NB4 (cell line): ENCODE measurements around the gene TFAP2B.

- RRBS = no CpG with 5 or more reads among the region's 1 CpG
Observed at GRCh38 chr6:50091758-50092045, 42.0 kb upstream of the DEFB112 start.

GRCh38 chr6:50818300-50819007 lies at the start of gene TFAP2B:
Gene TFAP2B (plus strand): TSS chr6:50818871.
- RRBS = no CpG with 5 or more reads among the region's 9 CpGs

GRCh38 chr6:50842386-50842705 lies 23.7 kb downstream of the TFAP2B start:
- RRBS = no CpG with 5 or more reads among the region's 2 CpGs

DNA sequence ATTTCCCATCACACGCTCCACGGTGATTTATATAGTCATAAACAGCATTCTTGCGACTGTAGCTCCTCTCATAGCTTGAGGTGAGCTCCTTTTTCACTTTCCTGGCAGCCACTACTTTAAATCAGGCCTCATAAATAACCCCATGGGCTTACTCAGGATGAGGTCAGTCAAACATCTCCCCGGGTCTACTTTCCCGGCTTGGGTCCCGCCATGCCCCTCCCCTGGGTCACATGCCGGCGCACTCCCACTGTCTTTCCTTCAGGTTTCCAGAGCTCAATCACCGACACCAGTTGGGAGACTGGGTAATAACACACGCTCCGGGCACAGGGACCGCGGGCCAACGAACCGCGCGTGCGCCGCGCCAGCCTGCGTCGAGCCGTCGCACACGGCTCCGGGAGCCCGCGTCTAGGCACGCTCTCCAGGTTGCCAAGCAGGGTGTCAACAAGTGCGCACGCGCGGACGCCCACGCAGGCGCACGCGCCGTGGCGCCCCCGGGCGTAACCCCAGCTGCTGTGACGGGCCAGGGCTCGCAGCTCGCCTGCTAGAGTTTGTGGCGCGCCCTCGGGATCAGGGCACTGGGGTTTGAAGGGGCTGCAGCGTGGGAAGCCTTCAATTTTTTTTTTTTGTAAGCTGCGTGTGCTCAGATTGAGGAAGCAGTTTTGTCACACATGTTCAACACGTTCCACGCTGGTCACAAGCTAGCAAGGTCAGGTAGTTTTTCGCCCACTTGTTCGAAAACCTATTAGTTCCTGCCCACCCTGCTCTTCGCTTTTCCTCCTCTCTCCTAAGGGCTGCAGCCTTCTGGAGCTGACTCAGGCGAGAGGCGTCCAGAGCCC lies 31.7 kb downstream of the TFAP2B start:
- RRBS = 96% methylated on average over 21 of the region's 57 CpGs

DNA sequence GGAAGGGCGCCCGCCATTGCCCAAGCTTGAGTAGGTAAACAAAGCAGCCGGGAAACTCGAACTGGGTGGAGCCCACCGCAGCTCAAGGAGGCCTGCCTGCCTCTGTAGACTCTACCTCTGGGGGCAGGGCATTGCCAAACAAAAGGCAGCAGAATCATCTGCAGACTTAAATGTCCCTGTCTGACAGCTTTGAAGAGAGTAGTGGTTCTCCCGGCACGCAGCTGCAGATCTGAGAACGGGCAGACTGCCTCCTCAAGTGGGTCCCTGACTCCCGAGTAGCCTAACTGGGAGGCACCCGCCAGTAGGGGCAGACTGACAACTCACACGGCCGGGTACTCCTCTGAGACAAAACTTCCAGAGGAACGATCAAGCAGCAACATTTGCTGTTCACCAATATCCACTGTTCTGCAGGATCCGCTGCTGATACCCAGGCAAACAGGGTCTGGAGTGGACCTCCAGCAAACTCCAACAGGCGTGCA lies 406.1 kb downstream of the TFAP2B start:
- RRBS = no CpG with 5 or more reads among the region's 15 CpGs

DNA sequence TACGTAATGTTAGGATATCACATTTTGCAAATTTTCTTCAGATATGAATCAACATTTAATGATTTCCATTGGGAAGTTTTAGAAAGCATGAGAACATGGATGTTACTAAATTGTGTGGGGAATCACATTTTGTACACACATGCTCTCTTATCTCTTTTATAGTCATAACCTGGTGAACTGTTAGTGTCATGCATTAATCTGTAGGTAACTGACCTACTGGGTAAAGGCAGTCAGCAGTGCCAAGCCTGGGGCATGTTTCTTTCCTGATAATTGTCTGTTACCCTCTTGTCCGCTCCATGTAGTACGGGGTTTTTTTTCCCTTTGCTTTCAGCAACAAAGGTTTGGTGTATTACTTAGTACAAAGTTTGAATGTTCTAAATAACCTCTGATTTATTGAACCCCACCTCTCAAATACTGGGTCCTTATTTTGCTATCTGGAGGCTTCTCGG lies 498.9 kb downstream of the TFAP2B start:
- RRBS = no CpG with 5 or more reads among the region's 4 CpGs

DNA sequence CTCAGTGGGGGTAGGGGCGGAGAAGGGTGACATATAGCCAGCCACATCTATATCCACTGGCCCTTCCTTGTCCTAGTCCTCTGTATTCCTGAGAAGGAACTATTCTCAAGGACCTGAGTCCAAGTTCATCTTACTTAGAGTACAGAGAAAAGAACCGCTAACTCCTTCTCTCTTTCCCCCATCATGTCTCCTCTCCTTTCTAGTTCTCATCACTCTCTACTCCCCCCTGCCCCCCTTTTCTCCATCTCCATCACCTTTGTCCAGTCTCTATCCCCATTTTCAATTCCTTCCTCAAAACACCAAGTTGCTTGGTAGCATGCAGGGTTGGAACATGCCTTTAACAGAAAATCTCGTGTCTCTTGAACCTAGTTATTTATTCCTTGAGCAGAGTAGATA lies 729 bp upstream of the IL17A start:
- RRBS = no CpG with 5 or more reads among the region's 3 CpGs

GRCh38 chr6:52397812-52398370 lies 22.3 kb upstream of the EFHC1 start:
- RRBS = no CpG with 5 or more reads among the region's 3 CpGs

GRCh38 chr6:52504135-52505155 lies 72.4 kb downstream of the TRAM2 start:
- RRBS = no CpG with 5 or more reads among the region's 26 CpGs

DNA sequence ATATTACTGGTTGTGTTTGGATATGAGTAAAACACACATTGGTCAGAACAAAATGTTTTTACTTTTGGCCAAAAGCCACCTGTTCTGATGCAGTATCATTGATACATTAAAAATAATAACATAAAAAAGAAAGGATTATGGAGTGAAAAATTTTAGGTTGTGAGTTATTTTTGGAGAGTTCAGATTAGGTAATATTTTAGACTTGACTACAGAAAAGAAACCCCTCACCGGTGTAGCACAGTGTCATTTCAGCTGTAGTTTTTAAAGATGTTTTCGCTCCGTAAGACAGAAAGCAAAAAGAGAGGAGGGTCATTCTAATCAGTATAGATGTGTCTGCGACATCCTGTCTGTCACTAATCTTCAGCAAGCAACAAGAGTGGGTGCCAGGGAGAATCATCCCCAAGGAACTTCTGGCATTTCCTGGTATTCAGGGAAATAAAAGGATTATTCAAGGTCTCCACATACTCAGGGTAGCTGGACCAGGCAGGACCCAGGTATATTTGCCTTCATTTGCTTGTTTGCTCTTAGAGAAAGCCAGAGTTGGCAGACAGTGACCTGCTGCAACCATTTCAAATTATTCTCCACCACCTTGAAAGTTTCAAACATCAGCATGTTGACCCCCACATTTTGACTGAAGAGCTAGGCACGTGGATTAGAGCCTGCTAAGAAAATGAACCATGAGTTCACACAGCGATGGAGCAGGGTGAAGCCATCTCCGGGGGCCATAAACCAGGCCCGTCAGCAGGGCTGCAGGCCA lies 33.3 kb downstream of the TRAM2 start:
- RRBS = no CpG with 5 or more reads among the region's 8 CpGs

GRCh38 chr6:52976469-52977346 lies 18.4 kb downstream of the GSTA4 start:
- RRBS = no CpG with 5 or more reads among the region's 8 CpGs

- RRBS = no CpG with 5 or more reads among the region's 10 CpGs
Observed at GRCh38 chr6:53293124-53293693, 55.5 kb downstream of the ELOVL5 start.

- RRBS = no CpG with 5 or more reads among the region's 5 CpGs
Observed at GRCh38 chr6:53341920-53342329, 6.8 kb downstream of the ELOVL5 start.

DNA sequence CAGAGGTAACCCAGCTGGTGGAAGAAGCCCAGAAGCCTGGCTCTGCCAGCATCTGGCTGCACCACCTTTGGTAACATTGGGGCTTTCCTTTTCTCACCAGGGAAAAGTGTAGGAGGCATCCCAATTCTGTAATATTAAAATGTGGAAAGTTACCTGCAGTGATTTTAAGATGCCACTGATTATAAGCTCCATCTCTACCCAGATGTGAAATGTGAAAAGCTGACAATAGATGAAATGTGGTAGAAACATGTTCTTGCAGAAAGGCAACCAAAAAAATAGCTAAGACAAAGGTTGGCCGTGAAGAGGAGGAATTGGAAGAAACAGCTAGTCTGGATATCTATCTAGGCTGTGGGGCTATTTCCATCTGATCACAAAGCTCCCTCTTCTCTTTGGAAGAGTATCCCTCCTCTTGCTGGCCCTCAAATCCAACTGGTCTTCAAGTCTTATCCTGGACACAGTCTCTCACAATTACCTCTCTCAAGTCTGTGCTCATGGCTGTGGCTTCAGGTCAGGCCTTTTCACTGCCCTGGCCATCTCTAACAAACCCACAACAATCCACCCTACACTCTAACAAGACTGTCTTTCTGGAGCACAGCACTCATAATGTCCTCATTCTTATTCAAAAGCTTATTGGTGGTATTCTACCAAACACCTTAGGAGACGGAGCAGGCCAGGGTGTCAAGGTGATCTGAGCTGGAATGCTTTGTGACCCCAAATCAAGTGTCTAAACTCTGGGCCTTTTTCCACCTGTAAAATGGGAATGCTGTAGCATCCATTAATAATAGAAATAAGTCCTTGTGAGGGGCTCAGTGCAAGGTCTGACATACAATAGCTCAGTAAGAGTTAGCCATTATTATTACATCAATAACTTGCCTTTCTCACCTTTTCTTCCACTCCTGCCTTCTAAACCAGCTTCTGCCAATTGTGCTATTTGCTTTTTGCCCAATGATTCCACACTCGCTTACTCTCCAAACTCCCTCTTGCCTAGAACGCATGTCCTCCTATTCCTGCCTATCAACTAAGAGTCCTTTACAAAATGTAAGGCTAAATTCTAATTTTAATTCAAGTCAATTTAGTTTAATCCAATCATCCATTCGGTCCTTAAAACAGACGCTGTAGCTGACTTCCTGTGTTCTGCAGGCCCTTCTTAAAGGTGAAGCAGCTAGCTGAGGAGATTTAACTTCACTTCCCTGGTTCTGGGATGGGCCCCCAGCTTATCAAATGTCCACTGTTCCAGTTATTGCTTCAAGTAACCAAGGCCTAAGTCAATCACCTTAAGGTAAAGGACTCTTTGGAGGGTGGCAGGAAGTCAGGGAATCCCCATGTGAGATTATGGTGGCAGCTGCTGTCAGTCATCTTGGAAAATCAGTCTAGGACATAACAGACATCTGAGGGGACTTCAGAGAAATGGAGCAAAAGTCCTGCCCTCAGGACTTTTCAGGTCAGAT lies 4.4 kb downstream of the ELOVL5 start:
- RRBS = no CpG with 5 or more reads among the region's 6 CpGs

GRCh38 chr6:53359268-53360292 lies 10.8 kb upstream of the ELOVL5 start:
- RRBS = under 1% methylated on average over 7 of the region's 70 CpGs

GRCh38 chr6:53432263-53433217 lies 83.8 kb upstream of the ELOVL5 start:
- RRBS = no CpG with 5 or more reads among the region's 8 CpGs

DNA sequence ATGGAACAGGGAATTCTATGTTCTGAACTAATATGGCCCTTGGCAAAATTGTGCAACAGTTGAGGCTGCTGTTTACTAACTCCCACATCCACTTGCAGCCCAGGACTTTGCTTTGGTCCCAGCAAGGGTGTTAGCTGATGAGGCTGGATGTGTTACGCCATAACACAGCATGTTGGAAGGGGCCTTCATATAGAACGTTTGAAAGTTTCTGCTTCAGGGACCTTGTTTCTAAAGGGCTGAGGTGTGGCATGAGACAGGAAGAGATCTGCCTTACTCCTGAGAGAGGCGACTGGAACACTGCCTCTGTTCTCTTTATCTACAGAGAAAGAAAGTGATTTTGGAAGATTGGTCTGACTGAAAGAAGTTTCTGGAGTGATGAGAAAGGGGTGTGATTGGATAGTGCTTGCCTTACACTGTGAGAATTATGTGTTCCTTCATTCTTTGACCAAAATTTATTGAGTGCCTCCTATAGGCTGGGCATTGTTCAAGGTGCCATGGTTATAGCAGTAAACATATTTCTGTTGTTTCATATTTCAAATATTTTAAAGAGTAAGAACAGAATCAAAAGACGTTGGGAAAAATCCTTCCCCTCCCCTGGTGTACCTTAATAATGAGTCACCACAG lies 78.9 kb downstream of the GCLC start:
- RRBS = no CpG with 5 or more reads among the region's 4 CpGs

GRCh38 chr6:53543470-53544087 lies 1.3 kb downstream of the GCLC start:
- RRBS = no CpG with 5 or more reads among the region's 3 CpGs

- RRBS = 22% methylated on average over 3 of the region's 9 CpGs
Observed at GRCh38 chr6:53547365-53547663, 2.4 kb upstream of the GCLC start.